Retinal pigment epithelial cell (primary cell): ENCODE data around the gene SYNE3.

- RRBS = 3% methylated on average over 24 of the region's 37 CpGs
Measured at GRCh38 chr14:95360361-95360743, 40.6 kb upstream of the CLMN start.

GRCh38 chr14:95408317-95408999 lies 88.8 kb upstream of the CLMN start:
- RRBS = no CpG with 5 or more reads among the region's 14 CpGs

GRCh38 chr14:95479954-95480755 lies 36.3 kb downstream of the SYNE3 start:
- RRBS = no CpG with 5 or more reads among the region's 10 CpGs

GRCh38 chr14:95516436-95517045 lies at the start of gene SYNE3:
SYNE3 (minus strand) TSS chr14:95516650.
- RRBS = 1% methylated on average over 42 of the region's 64 CpGs

DNA sequence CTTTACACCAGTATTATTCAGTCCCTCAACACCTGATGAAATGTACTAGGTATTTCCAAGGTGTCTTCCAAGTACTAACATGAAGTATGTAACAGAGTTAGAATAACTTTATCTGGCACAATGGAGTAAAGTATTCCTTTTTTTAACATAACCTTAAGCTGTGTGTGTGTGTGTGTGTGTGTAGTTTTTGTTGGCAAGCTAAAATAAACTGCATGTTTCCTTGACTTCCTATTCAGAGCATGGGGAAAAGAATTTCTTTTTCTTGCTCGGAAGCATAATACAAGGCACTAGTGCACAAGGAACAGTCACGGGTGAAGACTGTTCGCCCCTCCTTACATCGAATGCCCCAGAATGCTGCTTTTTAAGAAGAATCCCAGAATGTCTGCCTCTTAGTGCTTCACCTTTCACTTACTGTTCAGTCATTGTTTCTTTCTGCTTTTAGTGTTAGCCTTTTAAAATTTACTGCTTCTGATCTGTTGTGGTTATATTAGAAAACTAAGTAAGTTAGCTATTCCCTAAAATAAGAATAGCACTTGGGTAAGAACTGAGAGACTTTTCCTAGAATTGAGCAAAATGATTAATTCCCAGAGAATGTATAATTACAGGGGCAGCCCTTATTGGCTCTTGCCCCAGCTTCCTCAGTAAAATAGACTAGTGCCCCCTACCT lies 7.8 kb upstream of the GLRX5 start:
- RRBS = no CpG with 5 or more reads among the region's 4 CpGs

DNA sequence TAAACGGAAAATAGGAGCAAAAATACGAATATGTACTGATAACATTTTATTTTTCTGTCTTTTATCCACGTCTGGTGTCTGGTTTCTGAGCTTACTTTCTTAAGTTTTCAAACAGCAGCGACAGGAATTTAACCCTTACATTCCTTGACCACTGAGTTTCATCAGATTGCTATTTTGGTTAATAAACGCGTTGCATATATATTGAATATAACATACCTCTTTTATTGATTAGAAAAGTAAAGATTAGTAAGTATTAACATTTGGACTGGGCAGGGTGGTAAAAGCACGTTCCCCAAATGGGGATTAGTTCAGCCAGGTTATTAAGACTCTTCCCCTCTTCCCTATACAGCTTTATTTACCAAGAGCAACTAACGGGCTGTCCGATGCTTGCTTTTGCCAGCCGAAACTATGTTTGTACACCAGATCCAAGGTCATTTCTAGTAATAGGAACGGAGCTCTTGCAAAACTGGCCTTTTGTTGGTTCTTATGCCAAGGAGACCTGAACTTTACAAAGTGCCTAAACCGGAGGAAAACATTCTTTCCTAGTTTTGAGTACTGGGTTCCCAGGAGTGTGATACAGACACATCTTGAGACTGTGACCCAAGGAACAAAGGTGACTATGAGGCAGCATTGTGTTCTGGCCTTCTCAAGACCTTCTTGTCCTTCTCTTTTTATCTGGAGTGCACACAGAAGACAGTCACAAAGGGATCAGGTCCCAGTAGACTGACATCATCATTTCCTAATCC lies 2.5 kb downstream of the GLRX5 start:
- RRBS = no CpG with 5 or more reads among the region's 12 CpGs

- RRBS = 1% methylated on average over 47 of the region's 113 CpGs
Measured at GRCh38 chr14:95876399-95877568, 162.4 kb upstream of the C14orf132 start.

DNA sequence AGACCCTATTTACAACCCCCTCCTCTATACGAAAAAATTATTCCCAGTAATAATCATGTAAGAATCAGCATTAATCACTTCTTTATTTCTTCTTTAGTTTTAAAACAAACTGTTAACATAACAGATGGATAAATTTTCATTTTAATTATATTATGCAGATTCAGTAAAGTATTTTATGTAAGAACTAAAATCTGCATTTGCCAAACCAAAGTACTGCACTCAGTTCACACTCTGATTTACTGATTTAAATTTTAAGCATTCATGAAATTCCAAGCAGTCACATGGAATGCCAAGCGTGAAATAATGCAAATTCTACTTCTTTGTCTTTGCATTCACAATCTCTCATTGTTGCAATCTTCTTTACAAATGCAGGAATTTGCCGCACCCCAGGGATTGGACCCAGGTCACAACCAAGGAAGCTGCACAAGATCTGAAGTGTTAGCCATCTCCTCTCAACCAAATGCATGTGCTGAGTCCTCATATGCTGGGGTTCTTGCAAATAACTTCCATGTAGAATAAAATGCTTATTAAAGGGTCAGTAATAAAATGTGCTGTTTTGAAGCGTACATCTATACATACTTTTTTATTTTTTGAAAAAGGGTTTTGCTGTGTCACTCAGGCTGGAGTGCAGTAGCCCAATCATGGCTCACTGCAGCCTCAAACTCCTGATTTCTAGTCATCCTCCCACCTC lies 90.6 kb upstream of the C14orf132 start:
- RRBS = no CpG with 5 or more reads among the region's 4 CpGs

- RRBS = no CpG with 5 or more reads among the region's 3 CpGs
Measured at GRCh38 chr14:96117047-96117653, 78.0 kb downstream of the C14orf132 start.

DNA sequence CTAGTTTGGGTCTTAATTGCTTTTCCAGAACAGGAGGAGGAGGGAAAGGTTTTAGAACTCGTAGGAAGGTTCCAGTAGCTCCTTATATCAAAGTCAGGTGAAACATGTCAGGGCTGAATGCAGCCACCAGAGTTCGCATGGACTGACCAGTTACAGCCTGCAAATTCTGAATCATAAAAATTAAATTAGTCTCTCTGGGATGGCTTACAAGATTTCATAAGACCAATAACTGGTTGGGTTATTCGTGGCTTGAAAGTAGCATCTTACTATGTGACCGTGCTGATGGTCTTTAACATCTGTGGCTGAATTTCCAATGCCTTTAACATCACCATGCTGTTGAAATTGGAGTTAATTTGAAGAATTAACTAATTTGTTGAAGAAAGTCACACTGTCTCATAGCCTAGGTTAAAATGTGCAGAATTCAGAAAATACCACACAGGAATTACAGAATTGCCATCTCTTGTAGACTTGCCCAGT lies 509 bp downstream of the BDKRB1 start:
- RRBS = no CpG with 5 or more reads among the region's 4 CpGs

- RRBS = 82% methylated on average over 2 of the region's 17 CpGs
Measured at GRCh38 chr14:96285514-96286050, 29.6 kb downstream of the BDKRB1 start.

DNA sequence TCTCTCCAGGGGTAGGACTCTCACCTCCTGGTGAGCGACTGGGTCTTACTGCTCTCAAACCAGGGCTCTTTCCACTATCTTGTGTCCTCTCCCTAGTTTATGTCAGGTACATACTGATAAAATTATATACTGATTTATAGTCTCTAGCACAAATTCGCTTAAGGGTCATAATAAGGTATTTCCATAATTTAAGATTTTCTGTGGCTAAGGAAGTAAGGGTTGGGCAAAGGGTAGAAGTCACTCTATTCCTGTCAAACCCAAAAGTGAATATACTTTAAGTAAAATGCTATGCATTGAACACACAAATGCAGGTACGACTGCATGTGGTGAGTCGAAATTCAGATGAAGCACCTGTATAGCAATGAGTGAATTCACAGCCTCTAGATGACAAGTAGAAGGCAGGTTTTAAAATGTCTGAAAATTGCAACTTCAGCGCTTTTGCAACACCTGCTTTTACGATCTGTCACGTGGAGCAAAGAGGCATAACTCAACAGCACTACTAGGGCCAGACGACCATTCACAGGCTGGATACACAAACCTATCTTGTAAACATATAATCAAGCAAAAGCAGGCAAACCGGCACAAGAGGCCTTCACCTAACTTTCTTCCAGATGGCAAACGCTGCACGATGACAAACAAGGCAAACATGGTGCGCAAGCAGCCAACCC lies 1.3 kb downstream of the ATG2B start:
- RRBS = no CpG with 5 or more reads among the region's 12 CpGs

- RRBS = no CpG with 5 or more reads among the region's 19 CpGs
Measured at GRCh38 chr14:97634841-97635382, 837.7 kb downstream of the VRK1 start.

DNA sequence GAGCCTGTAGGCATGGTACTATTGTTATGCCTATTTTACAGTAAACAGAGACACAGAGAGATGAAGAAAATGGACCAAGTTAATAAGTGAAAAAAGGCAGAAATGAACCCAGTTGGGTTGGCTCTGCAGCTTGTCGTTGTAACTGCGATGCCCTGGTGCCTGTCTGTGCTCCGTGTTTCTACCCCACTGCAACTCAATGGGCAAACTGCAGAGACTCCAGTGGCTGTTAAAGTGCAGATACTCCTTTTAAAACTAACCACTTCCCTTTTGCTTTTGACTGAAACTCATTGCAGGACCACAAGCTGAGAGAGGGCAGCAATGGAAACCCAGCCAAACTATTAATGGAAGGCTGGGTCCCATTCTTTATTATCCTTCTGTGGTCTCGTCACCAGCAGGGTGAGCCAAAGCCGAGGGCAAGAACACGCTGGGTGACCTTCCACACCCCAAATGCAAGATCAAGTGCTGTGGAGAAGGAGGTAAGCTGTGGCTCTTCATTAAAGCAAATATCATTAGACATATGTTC lies 910.4 kb downstream of the VRK1 start:
- RRBS = no CpG with 5 or more reads among the region's 6 CpGs

DNA sequence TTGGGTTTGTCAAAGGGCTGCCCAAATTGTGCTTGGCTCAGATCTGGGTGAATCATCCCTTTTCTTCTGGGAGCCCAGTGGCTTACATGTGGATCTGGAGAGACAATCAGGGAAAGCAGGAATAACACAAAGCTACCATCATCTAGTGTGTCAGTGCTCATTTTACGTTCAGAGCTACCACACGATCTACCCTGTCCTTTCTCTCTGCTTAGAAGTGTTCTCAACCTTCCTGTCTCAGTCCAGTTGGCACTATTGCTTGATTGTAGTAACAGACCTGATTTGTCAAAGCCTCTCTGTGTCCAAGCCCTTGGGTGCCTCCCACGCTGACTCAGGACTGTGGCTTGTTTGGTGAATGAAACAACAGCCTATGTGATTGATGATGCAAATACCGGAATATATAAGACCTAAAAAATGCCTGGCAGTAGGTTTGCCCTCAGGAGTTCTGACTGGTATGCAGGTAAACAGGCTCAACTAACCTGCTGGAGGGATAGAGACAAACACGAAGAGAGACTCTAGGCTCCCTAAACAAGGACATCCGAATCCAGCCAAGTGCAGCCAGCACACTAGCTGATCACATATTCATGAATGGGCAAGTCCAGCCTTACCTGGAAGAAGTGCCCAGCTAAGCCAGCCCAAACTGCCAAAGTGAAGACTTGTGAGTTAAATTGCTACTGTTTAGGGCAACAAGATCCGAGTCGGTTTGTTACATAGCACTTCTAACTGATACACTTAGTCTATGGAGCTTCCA lies 974.5 kb downstream of the VRK1 start:
- RRBS = no CpG with 5 or more reads among the region's 8 CpGs

- RRBS = no CpG with 5 or more reads among the region's 9 CpGs
Measured at GRCh38 chr14:97838882-97839139, 1041.6 kb downstream of the VRK1 start.

GRCh38 chr14:97975083-97975577 lies 1177.9 kb downstream of the VRK1 start:
- RRBS = no CpG with 5 or more reads among the region's 3 CpGs

GRCh38 chr14:97994268-97994801 lies 1197.2 kb downstream of the VRK1 start:
- RRBS = no CpG with 5 or more reads among the region's 4 CpGs

GRCh38 chr14:98135860-98136530 lies 1136.0 kb downstream of the BCL11B start:
- RRBS = no CpG with 5 or more reads among the region's 9 CpGs

DNA sequence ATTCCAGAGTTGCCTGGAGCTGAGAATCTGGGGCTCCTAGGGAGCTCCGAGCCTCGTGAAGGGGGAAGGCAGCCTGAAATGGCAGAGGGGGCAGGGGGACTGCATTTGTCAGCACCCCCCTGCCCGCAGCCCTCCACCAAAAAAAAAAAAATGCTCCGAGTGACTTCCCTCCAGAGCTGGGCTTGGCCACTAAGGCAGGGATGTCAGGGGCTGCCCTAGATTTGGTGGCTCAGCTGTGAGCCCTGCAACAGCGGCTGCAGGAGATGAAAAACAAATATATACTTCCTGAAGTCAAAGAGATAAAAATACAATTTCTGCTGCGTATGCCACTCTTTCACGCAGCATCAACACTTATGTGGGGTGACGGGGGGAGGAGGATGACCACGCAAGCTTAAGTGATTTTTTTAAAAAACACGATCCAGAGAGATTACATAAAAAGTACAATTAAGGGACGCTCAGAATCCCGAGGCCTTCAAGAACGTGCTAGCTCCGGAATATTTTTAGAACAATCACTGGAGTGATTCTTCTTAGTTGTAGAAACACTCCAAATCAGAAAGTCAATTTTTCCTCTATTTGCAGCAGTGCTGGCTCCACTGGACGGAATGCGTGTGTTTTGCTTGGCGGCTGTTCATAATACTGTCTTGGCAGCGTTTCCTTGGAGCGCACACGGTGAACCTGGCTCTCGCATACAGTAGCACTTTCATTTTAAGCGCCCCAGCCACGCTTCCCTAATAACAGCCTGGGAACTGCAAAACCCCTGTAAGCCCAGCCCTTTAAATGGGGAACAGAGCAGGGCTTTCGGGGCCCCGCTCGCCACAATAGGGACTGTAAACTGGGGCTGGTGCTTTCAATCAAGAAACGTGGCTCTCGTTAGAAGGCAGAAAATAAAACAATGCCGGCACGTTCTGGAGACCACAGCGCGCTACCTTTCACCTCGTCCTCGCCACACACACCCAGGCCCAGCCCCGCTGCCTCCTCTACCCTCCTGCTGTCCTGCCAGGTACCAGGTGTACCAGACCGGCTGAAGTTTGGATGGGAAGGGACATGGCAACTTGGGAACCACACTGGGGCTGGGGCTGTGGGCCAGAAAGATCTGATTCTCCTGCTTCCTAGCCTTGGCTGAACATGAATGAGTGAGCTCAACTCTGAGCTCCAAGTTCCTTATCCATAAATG lies 80.0 kb downstream of the BCL11B start:
- RRBS = no CpG with 5 or more reads among the region's 36 CpGs